Cardiac muscle cell (in vitro differentiated cells and primary cell): ENCODE results near the genes TCEAL2, NXF2B, TMSB15B and RIPPLY1.

- RAMPAGE, long total RNA: start-site peak on the plus strand at chrX:102125674-102125754, 122 and 143 reads in 2 replicates
- RRBS: 11% methylated on average over 16 of the region's 44 CpGs
Measured at GRCh38 chrX:102125266-102125873, at the start of gene TCEAL2. Gene TCEAL2, plus strand, starts transcription at chrX:102125679.

DNA sequence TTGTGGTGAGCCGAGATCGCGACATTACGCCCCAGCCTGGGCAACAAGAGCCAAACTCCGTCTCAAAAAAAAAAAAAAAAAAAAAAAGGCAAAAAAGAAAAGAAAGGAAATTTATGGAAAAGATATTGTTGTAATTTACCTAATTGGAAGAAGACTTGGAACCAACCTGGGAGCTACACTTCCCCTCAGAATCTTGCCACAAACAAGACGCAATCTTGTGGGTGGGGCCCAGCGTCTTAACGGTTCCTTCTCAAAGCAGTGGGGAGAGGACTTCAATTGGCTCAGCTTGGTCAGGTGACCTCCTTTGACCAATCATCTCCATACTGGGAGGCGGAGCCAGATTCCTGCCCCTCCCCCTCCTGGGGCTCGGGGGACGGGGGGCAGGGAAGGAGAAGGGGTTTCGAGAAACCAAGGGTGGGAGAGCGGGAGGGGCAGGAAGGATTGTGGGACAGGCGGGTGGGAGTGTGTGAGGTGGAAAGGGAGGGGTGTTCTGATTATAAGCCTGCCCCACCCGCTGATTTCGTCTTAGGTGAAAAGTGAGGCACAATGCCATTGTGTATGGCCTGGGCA is at the start of gene NXF2B:
Gene NXF2B (minus strand): TSS at position 278 of the 570 bp plus-strand sequence.
- RAMPAGE, long total RNA: no peak
- RRBS: no CpG with 5 or more reads among the region's 16 CpGs

DNA sequence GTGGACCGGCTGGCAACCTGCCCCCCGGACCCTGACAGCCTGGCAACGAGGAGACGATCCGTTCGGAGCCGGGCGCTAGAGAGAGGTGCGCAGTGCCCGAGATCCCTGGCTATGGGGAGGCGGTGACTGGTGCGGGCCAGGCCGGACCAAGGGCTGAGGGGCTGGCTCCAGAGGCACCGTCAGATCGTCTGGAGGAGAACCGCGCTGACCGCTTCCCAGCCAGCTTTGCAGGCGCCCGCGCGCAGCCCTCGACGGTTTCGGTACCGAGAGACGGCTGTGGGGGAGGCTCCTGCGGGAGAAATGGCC is 319 bp downstream of the GPRASP1 start:
- RAMPAGE, long total RNA: no peak
- RRBS: 34% methylated on average over 12 of the region's 28 CpGs

- RAMPAGE, long total RNA: no peak
- RRBS: no CpG with 5 or more reads among the region's 3 CpGs
Measured at GRCh38 chrX:102914862-102915518, 22.1 kb upstream of the RAB40AL start.

- RAMPAGE, long total RNA: no peak
- RRBS: no CpG with 5 or more reads among the region's 6 CpGs
Measured at GRCh38 chrX:103250771-103251564, 4.0 kb downstream of the TCEAL8 start.

DNA sequence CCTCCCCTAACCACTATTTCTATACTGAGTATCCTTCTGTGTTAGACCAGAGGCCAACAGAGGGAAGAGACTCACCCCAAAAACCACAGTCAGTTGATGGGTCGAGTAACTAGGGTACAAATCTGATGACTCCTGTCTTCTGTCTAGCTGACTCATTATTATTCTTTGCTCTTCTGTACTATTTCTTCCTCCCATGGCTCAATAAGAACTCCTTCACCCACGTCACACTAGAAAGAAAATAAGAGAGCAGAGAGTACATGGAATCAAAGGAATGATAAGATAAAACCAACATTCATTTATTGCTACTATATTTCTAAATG is 2.0 kb downstream of the RAB40A start:
- RAMPAGE, long total RNA: no peak
- RRBS: no CpG with 5 or more reads among the region's 2 CpGs

DNA sequence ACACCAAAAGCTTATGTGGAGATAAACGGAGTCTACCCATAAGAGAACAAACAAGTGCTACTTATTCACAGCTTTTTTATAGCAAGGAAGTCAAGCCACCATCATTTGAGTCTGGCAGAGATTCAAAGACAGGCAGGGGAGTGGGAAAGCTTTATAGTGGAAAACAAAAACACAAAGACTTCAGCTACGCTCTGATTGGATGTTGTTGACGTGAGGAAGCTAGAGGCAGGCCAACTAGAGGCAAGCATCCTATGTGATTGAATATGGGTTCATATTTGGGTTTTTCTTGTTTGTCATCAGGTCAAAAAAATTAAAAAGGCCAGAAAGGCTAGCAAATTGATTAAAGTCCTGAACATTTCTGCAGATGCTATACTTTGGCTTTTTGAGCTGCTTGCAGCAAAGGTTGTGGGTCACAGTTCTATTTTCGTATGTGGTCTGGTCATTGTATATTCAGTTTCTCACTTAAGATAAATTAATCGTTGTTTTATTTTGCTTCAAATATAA is 668 bp upstream of the TCEAL4 start:
- RAMPAGE, long total RNA: no peak
- RRBS: no CpG with 5 or more reads among the region's 5 CpGs

DNA sequence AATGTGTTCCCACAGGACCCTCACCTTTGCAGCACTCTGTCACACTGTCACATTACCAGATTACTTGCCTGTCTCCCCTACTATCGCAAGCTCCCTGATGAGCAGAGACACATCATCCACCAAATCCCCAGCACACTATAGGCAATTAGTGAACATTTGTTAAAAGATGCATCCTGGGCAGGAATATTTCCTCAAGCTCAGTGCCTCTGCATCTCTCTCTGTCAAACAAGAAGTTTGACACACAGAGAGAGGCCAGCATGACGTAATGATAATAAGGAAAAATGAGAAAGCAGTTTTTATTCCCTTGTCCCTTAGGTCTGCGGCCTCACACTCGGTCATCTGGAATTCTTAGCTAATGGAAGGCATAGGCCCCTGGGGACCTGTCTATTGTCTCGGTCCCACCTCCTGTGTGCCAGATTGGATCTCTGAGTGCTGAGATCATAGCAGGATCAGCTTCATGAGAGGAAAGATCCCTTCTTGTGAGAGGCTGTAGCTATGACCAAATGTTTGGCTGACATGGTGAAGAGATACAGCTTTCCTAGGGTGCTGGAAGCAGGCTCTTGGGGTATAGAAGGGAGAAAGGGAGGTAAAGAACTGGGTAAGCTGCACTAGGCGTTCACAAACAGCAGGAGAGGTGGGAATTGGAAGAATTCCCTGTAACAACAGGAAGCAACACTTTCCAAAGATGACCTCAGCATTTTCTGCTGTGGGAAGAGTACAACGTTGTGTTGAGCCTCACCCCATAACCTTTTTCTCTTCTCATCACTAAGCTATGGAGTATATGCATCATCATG is 20.1 kb downstream of the TMEM31 start:
- RAMPAGE, long total RNA: no peak
- RRBS: no CpG with 5 or more reads among the region's 7 CpGs

DNA sequence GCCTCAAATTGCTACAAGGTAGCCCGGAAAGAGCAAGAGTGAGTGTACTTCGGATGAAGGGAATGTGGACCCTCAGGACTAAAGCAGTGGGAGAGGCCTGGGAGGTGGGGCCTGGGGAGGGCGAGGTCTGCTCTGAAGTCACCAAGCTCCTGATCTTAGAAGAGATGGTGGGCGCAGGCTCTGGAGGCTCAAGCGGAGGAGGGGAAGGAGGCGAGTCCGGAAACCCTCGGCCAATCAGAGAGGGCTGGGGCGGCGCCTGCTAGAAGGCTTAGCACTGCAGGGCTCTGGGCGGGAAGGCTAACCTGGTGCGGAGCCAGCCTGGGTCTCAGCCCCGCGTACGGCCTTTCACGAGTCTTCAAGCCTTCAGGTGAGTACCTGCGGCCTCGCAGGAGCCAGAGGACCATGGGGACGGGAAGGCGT is at the start of gene TMSB15B:
Gene TMSB15B (plus strand): TSS at position 271 of the 420 bp plus-strand sequence.
- RAMPAGE, long total RNA: start-site peak on the plus strand centred at position 286 of the sequence, 13 bp wide, 28 and 19 reads in 2 replicates
- RRBS: 29% methylated on average over 3 of the region's 20 CpGs

- RAMPAGE, long total RNA: no peak
- RRBS: no CpG with 5 or more reads among the region's 3 CpGs
Measured at GRCh38 chrX:106169408-106169877, 1.3 kb downstream of the PWWP3B start.

- RAMPAGE, long total RNA: no peak
Measured at GRCh38 chrX:106902964-106903559, at the start of gene RIPPLY1. Gene RIPPLY1, minus strand, starts transcription at chrX:106903341.

- RAMPAGE, long total RNA: no peak
Measured at GRCh38 chrX:106954761-106955184, 34.6 kb downstream of the CLDN2 start.

DNA sequence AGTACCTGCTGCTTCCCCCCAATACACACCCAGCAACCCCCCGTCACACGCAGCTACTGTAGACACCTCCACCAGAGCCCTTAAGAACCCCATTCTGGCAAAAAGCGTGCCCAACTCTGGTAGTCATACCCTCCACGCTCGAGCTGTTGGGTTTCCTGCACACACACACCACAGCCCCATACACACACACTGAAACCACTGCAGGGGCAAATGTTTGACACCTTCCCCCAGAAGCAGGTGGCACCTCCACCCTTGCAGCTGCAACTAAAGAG is 1.3 kb downstream of the FRMPD3 start:
- RAMPAGE, long total RNA: no peak
- RRBS: no CpG with 5 or more reads among the region's 5 CpGs

GRCh38 chrX:107673041-107673883 is 45.0 kb downstream of the PRPS1 start:
- RAMPAGE, long total RNA: no peak
- RRBS: no CpG with 5 or more reads among the region's 15 CpGs

GRCh38 chrX:107742316-107742731 is 33.3 kb downstream of the TSC22D3 start:
- RAMPAGE, long total RNA: no peak
- RRBS: no CpG with 5 or more reads among the region's 11 CpGs

- RAMPAGE, long total RNA: no peak
- RRBS: 11% methylated on average over 30 of the region's 83 CpGs
Measured at GRCh38 chrX:107825973-107826701, 471 bp downstream of the MID2 start.

DNA sequence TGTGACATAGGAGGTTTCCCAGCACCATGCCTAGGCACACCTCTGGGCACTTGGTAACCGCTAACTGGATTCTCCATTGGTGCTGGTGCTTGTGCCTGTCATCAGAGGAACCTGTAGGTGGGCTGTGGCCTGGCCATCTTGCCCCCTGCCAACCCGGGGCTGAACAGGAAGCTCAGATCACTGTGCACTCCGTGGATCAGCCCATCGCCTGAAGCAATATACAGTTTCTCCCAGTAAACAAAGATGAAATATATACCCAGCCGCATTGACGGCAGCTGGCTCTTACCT is 19.1 kb upstream of the TEX13B start:
- RAMPAGE, long total RNA: no peak
- RRBS: no CpG with 5 or more reads among the region's 6 CpGs

DNA sequence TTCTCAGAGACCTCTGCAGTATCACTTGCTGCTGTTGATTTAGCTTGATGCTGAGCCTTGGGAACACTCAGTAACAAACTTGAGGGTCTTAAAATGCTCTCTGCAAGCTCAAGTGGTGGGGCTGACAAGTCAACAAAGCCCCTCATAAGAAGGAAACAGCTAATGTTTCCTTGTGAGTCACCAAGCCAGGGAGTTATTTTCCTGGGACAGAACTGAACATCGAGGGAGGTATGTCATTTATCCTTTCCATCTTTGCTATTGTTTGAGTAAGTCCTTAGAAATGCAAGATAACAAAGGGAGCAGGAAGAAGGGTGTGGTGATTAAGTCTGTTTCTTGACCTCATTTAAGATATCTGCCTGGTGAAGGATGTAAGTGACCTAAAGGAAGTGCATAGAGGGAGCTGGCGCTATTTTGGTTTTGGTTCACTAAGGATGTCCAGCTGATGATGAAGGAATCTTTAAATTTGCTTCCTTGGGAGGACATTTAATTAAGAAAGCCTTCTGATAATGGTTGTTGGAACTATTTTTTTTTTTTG is 39.9 kb downstream of the ATG4A start:
- RAMPAGE, long total RNA: no peak
- RRBS: no CpG with 5 or more reads among the region's 2 CpGs

DNA sequence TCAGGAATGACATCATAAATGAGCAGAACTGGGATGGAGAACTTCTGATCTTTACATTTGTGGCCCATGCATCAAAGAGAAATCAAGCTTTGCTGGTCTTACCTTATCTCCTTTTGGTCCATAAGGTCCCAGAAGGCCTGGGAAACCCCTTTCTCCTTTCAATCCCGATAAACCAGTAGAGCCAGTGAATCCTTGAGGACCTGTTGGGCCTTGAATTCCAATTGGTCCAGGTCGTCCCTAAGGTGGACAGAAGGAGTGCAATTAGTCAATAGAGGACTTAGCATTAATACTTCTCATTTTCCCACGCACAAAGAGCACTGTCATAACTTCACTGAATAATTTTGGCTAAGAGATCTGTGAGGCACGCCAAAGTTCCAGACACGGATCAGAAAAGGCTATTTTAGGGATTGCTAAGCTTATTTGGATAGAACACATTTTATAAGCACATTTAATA is 129.6 kb downstream of the ATG4A start:
- RAMPAGE, long total RNA: no peak
- RRBS: no CpG with 5 or more reads among the region's 5 CpGs

DNA sequence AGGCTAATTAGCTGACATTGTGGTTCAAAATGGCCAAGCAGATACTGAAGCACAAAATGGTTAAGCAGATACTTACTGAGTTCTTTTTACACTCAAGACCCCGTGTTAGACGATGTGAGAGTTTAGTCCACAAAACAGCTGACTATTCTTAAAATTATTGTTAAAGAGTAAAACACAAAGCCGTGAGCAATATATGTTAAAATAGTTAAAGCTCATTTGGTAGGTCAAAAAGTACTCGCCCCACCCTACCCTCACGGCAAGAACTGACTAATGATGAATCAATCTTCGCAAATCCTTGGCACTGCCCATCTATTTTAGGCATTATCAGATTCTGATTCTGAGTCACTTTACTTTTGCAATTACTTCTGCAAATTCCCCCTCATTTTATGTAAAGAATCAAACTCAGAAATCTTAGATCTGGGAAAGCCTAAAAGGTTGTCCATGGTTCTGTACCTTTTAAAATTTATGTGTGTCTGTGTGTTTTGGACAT is 40.3 kb downstream of the COL4A6 start:
- RAMPAGE, long total RNA: no peak
- RRBS: no CpG with 5 or more reads among the region's 6 CpGs